HTR-8/SVneo (cell line): ENCODE measurements around a stretch of chr16.

DNA sequence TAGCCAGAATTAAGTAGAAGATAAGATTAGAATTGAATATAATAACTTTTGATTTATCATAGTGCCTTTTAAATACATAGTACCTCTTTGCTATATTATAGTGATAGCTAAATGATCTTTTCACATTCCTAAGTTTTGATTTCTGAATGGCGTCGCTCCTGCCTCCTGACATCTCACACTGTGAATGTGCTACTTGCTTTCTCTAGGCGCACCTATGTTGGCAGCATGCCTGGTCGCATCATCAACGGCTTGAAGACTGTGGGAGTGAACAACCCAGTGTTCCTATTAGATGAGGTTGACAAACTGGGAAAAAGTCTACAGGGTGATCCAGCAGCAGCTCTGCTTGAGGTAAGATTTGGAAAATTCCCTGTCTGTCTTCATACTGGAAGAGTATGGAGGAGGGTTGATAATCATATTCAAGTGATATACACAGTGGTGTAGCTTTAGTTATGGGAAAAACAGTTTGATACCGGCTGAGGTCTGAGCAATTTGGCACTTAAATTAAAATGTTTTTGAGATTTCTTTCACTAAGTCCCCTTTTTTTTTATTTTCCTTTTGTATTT, 29.9 kb upstream of the ABCC11 start:
- RRBS = no CpG with 5 or more reads among the region's 6 CpGs

- RRBS = no CpG with 5 or more reads among the region's 1 CpG
These were observed 6.6 kb downstream of the SIAH1 start for GRCh38 chr16:48378581-48379131.

DNA sequence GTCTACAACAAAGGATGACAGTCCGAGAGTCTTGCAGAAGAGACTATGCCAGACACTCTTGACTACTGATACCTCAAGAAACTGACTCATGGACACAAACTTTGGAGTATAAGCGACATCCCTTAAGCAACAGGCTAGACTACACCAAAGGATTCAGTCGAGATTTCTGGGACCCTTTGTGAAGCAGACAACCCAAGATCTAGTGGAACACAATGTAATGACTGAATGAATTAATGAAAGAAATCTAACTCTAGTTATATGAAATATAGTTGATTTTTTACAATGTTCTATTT, 22.9 kb downstream of the N4BP1 start:
- RRBS = no CpG with 5 or more reads among the region's 3 CpGs

DNA sequence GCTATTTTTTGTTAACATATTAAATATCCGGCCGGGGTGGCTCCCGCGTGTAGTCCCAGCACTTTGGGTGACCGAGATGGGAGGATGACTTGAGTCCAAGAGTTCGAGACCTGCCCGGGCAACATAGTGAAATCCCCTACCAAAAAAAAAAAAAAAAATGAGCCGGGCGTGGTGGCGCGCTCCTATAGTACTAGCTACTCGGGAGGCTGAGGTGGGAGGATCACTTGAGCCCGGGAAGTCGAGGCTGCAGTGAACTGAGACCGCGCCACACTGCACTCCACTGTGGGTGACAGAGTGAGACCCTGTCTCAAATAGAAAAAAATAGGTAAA, 1.1 kb downstream of the N4BP1 start:
- RRBS = 85% methylated on average over 4 of the region's 16 CpGs

DNA sequence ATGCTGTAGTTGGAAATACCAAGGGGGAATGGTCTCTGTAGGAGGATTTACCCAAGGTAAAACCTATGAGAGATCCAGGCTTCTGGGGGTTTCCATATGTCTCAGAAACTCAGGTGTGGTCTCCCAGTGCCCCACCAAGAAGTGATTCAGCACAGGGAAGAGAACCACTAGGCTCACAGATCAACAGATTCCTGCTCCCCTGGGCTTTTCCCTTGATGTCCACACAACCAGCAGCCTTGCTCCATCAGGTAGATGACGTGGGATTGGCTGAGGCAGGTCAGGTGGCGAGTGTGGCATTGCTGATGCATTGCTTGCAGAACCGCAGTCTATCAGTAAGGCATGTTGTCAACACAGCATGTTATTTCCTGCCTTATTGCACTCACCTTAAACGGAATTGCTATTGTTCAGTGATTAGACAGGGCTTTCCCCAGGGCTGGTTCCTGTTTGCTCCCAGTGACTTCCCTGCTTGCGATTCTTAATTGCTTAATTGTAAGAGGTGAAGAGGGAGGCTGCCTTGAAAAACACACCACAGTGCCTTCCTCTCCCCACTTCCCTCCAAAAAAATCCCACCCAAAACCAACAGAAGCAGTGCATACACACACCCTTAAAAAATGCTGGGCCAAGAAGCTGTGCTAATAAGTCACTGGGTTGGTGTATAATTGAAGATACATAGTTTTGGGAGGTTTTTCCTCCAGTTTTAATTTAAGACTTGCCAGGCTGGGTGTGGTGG, 1.8 kb upstream of the N4BP1 start:
- RRBS = no CpG with 5 or more reads among the region's 5 CpGs

DNA sequence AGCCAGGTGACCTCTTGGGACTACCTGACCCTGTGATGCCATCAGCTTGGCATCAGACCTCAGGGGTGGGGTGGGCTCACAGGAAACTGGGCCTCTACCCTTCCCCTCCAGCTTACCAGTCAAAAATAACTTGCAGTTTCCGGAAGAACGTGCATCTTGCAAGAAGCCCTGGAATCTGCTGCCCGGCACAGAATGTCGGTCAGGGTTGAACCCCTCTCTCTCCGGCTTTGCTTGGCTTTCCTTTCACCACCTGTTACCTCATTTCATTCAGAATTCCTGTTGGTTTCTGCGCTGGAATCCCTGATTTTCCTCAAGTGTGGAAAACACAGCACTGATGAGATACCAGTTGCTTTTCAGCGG, 11.7 kb upstream of the N4BP1 start:
- RRBS = 98% methylated on average over 4 of the region's 7 CpGs

DNA sequence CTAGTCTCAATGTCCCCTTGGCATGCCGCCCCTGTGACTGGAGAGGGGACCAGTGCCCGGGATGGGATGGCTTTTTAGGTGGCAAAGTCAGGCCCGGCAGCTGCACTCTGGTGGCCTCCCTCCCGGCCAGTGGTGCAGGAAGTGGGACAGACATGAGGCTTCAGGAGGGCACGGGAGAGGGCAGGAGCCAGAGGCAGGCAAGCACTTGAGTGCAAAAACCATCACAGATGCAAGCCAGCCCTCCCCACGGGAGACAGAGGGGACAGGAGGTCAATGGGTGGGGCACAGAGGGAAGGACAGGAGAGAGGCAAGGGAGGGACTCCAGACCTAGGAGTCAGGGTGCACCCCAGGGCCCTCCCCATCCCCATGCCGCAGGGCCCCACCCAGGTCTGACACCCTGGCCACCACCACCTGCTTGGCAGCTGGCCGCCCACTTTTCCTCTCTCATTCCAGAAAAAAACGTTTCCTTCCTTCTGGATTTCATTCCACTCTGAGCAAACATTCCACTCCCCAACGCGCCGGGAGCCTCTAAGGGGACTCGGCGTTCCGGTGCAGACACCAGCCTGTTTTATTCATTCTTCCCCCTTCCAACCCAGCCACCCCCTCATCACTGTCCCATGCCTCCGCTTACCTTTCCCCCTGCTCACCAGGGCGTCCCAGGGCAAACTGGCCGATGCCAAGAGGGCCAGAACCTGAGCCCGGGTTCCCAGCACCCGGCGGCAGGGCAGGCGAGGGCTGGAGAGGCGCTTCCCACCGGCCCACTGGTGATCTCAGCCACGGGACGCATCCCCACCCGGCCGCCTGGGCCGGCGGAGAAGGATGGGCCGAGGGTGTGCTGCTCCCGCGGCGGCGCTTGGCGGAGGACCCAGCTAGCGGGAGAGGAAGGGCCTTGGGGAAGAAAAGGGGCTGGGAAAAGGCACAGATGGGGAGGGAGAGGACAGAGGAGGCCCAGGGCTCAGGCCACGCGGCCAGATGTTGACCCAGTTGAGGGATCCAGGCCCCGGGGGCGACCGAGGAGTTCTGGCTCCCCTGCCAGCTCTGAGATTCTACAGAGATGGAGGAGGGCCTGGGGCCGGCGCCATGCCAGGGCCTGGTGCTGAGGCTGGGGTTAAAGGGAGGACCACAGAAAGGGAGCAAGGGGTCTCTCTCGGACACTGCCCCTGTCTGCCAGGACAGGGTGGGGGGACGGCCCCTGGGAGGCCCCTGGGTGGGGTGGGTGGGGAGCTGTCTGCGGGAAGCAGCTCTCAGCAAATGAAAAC, 192.0 kb downstream of the ZNF423 start:
- RRBS = 38% methylated on average over 9 of the region's 47 CpGs

- RRBS = no CpG with 5 or more reads among the region's 5 CpGs
These were observed 129.3 kb downstream of the ZNF423 start for GRCh38 chr16:49726610-49727009.

- RRBS = 82% methylated on average over 5 of the region's 9 CpGs
These were observed 20.7 kb downstream of the ZNF423 start for GRCh38 chr16:49835177-49835612.

DNA sequence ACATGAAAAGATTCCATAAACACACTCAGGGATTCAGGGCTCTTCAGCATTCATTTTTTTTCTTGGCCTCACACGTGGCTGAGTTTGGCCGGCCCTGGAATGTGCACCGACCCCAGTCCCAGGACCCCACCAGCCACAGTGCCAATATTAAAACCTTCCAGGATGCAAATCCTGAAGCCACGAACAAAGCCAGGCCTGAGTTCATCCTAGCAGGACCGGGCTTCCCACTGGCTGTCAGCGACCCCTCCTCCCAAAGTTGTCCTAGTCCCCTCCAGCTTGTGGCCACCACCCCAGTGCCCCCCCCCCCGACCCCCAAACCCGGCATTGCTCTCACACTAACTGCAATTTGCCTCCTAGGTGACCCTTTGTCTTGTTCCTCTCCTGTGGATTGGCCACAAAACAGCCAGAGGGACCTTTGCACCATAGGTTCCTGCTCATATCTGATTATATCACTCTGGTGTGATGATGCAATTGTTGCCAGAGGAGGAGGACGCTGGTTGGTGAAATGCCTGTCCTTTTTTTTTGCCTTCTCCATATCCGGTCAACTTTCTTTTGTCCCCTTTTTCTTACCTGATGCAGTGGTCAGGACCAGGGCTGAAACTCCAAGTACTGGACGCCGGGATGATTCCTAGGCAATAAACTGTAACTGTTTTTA, 27.9 kb upstream of the ZNF423 start:
- RRBS = 55% methylated on average over 6 of the region's 12 CpGs

DNA sequence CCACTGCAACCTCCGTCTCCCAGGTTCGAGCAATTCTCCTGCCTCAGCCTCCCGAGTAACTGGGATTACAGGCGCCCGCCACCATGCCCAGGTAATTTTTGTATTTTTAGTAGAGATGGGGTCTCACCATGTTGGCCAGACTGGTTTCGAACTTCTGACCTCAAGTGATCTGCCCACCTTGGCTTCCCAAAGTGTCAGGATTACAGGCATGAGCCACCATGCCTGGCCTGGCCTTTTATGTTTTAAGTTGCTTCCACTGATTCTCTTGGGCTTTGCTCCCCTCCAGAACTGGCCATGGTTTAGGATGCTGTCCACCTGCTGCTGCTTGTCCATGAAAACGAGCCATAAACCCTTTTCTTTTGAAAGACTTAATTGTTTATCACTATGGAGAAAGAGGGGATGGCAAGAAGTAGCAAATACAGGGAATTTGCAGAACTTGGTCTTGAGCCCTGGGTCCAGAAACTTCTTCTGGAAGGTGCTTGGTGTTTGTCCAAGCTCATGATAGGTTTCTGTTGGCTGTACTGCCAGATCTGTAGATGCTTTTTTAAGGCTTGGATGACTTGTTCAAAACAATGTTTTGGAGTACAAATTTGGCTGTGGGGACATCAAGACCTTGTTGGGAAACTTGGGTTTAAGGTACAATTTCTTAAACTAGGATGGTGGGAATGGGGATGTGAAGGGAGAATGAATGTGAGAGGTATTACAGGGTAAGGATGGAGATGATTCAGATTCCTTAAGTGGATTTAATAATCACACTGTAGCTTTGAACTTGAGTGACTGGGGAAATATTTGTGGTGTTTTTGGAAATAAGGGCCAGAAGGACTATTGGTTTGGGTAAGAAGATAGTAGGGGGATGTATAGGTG, 5.3 kb downstream of the TENT4B start:
- RRBS = no CpG with 5 or more reads among the region's 7 CpGs

- RRBS = no CpG with 5 or more reads among the region's 8 CpGs
These were observed 5.7 kb downstream of the ADCY7 start for GRCh38 chr16:50272056-50272528.

DNA sequence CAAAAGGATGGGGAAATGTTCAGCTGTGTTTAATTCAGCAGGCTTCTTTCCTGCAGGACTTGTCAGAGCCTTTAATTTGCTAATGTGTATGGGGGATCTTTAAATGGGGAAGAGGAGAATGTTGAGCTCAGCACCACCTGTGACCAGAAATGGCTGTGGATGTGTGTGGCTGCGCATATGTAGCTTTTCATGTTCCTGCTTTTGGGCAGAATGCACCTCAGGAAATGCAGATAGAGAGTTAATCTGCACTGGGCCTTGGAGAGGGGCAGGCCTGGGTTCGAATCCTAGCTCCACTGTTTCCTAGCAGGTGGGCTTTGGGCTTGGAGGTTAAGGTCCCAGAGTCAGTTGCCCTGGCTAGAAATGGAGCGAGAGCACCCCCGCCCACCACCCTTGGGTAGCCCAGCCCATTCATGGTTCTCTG, 9.2 kb downstream of the ADCY7 start:
- RRBS = no CpG with 5 or more reads among the region's 4 CpGs

DNA sequence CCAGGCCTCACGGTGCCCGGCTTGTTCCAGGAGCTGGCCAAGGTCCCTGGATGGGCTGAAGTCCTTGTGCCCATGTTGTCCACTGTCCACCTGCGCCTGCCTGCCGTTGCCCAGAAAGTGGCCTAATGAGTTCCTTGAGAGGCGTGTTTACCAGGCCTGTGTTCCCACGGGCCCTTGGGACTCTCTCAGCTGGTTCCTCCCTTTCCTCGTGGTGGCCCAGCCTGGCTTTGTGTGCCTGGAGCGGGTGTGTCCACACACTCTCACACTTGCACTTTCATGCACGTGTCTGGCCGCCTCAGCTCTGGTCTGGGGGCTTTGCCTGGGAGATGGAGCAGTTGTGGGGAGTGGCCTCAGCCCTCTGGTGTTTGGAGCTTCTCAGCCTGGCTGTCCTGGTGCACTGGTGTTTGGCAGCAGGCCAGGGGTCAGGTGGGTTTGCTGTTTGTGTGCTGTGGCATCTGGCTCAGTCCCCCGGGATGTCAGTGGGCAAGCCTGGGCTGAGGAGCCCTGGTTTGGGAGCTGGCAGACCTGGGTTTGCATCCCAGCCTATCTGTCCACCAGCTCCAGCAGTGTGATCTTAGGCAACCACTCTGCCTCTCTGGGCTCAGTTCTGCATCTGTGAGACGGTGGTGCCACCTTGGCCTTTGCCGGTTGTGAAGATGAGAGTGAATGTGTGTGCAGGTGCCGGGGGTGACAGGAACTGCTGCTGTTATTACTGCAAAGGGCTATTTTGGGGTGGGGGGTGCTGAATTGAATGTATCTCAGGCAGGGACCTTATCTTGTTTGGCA, 18.1 kb downstream of the ADCY7 start:
- RRBS = no CpG with 5 or more reads among the region's 14 CpGs

GRCh38 chr16:50467749-50468693, 80.2 kb upstream of the NKD1 start:
- RRBS = 18% methylated on average over 34 of the region's 74 CpGs

GRCh38 chr16:50678444-50678937, 2.6 kb downstream of the SNX20 start:
- RRBS = no CpG with 5 or more reads among the region's 4 CpGs

DNA sequence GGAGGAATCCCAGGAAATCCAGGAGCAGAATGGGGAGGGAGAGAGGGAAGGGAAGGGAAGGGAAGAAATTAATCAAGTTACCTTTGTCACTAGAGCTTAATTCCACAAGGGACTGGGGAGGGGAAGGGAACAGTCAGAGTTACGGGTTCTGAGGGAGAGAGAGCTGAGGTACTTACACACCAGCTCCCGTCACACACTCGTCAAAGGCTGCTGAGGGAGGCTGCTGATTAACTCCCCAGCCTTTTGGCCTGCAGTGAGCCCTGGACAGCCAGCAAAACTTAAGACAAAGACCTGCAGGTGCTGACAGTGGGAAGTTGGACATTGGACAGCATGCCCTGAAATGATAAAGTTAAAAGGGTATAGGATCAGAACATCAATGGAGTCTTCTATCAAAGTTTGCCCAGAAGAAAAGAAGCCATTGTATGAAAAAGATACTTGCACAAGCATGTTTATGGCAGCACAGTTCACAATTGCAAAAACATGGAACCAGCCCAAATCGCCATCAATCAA, 92.6 kb downstream of the SALL1 start:
- RRBS = no CpG with 5 or more reads among the region's 4 CpGs

- RRBS = no CpG with 5 or more reads among the region's 6 CpGs
These were observed 35.9 kb downstream of the SALL1 start for GRCh38 chr16:51115229-51115545.

- RRBS = no CpG with 5 or more reads among the region's 3 CpGs
These were observed 253.2 kb upstream of the SALL1 start for GRCh38 chr16:51404164-51404731.